Peritoneum (tissue), 1 donor: ENCODE measurements around a stretch of chr3.

GRCh38 chr3:12583161-12583509 lies 26.2 kb downstream of the MKRN2 start:
- PRO-cap = no peak

- PRO-cap = no peak
These were observed 34.3 kb downstream of the RAF1 start for GRCh38 chr3:12629549-12630077.

DNA sequence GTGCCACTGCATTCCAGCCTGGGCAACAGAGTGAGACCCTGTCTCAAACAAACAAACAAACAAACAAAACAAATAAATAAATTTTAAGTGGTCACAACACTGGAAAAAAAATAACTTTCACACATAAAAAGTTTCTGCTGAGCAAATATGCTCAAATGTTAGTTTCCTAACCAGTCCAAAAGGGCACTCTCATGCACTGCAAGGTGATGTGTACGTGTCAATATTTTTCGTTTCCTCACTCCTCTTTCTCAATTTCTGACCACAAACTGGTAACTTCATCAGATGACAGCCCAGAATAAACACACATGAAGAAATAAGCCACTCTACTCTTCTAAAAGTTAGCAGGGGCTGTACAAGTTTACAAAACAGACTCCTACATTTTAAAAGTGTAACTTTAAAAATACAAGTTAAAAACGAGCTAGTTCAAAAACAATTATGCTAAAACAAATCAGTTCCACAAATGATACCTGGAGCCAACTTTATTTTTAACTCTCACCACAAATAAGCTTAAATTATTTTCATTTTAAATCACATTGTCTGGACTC lies 16.3 kb downstream of the RAF1 start:
- PRO-cap = no peak

DNA sequence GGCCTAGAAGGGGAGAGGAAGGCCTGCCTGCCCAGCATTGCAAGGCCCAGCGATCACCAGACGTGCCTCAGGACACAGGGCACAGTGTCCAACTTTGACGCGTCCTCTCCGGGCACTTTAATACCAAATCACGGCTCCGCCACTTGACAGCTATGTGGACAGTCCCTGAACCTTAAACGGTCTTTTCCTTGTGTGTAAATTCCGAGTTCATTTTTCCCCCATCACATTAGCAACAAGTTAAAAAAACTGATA lies 418 bp upstream of the RAF1 start:
- PRO-cap = no peak

- PRO-cap = no peak
These were observed 15.6 kb upstream of the RAF1 start for GRCh38 chr3:12679512-12679926.

DNA sequence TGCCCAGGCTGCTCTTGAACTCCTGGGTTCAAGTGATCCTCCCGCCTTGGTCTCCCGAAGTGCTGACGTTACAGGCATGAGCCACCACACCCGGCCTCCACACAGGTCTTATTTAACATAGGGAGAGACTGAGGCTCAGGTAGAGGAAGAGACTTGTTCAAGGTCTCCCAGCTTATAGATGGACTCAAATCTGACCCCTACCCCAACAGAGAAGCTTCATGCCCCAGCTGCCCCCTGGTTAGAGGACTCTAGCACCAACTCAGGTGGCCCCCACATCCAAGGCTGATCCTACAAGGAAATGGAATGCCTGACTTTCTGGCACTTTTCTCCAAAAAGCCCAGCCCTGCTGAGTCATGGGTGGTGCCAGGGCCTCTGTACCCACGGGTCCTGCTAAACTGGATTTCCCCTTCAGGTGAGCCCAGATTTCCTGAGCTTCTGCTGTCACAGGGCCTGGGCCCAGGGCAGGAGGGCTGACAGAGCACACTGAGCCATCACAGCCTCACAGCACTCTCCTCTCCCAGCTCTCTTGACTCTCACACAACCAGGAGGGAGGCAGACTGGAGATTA lies 5.5 kb downstream of the TMEM40 start:
- PRO-cap = no peak

- PRO-cap = no peak
These were observed 7.8 kb downstream of the RPL32 start for GRCh38 chr3:12833196-12834315.

GRCh38 chr3:12899049-12899894 lies 57.9 kb upstream of the RPL32 start:
- PRO-cap = no peak

- PRO-cap = no peak
These were observed 59.4 kb upstream of the RPL32 start for GRCh38 chr3:12900440-12901528.

DNA sequence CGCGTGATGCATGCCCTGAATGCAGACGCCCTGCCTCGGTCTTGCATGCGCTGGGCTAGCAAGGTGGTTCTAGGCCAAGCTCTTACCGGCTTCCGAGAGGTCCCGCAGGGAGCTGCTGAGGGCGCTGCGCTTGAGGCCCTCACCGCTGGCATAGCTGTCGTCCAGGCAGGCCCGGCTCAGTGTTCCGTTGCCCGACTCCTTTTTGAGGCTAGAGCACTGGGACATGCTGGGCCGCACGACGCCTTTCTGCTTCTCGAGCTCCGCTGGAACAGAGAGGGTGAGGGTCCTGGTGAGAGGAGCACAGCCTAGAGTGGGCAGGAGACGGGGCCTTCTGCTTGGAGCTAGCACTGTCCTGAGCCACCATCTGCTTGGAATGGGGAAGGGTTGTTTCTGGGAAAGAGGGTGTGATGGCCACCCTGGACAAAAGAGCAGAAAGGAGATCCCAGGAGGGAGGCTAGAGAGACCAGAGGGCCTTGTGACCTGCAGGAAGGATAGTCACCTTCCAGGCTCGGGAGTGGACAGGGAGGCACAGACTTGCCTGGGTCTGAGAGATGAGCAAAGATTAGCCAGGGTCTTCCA lies 67.0 kb upstream of the RPL32 start:
- PRO-cap = no peak

GRCh38 chr3:12915451-12915863 lies 74.1 kb upstream of the RPL32 start:
- PRO-cap = no peak

GRCh38 chr3:12932100-12933079 lies 91.0 kb upstream of the RPL32 start:
- PRO-cap = no peak

DNA sequence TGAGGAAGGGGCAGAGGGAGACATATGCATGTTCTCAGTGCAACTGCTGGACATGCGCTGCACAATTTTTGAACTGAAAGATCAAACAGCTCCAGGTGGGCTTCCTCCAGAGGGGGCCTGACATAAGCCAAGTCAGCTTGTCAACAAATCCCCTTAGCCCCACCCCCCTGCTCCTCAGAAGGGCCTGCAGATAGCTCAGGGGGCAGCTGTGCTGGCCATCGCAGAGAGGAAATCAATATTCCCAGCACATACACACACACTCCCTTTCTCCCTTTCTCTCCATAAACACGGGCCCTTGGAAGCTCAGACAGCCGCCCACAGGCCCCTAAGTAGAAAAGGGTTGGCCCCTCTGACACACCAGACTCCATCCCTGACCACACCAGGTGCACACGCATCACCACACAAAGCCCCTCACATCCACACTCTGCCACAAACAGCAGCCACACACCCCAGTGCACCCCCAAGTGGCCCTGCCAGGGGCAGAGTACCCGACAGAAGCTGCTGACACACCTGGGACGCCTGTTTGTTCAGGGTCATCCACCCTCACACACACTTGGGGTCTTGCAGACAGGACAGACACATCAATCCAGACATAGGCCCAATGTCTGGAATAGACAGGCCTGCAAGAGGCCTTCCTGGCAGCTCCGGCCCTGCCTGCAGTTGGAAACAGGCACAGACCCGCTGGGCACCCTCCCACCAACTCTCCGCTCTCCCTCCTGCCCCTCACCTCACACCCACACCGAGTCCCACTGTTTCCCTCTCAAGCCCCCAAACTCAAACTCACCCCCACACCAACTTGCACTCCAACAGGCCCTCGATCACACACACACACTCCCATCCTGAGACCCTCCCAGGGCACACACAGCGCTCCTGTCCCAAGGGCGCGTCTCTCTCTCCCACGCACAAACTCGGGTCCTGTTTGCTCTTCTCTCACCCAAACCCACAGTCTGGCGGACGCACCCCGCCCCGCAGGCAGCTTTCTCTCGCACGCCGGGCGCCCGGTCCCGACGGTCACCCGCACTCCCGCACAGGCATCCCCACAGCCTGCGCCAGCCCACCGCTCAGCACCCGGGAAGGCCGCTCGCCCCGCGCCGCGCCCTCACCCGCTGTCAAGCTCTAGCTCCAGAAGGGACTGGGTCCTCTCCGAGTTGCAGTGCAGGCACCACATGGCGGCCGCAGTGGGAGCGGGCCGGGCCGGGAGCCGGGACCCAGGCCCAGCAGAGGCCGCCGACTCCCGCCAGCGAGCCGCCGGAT lies 106.5 kb downstream of the IQSEC1 start:
- PRO-cap = no peak

DNA sequence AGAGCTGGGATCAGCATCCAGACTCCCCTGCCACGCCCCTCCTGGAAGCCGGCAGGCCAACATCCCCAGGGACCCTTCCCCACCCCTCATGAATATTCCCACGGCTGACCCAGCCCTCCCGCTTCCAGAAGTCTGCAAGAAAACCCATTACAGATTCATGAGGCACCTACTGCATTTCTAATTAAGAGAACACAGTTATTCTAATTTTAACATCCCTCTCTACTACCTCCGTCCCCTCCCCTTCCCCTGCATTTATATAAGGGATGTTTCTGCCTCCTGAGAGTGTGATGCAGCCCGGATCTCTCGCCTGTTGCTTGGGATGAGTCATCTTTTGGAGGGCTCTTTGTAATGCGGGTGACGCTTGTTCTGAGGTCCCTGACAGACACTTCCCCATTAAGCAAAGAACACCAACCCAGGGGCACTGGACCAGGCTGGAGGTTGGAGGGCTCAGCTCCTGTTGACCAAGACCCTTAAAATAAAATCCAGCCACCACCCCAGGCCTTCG lies 118.7 kb downstream of the NUP210 start:
- PRO-cap = no peak

GRCh38 chr3:13549254-13549590 lies 297 bp downstream of the FBLN2 start:
- PRO-cap = no peak

- PRO-cap = no peak
These were observed 25.8 kb downstream of the FBLN2 start for GRCh38 chr3:13574796-13575130.

DNA sequence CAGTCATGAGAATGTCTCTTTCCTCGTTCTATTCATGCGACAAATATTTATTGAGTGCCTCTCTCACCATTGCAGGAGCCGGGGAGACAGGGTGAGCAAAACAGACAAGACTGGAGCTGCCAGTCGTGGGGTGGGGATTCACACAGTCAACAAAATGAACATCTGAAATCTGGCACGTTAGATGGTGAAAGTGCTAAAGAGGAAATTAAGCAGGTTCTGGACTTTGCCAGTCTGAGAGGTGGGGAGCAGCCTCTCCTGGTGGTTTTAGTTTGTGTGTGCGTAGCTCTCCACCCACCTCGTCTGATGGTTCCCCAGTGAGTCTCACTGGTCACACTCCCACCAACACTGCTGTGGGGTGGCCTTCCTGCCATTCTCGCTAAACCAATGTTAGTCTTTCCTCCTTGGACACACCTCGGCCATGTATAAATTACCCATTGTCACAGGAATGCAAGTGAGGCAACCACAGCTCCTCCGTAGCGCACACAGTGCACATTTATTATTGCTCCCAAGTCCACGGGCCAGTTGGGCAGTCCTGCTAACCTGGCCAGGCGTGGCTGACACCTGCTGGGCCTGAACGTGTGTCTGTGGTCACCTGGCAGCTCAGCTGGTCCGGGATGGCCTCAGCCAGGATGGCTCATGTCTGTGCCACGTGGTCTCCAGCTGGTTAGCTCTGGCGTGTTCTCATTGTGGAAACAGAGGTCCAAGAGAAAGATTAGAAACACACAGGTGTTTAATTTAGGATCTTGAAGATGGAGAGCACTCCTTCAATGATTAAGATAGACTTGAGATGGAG lies 31.6 kb downstream of the FBLN2 start:
- PRO-cap = no peak

GRCh38 chr3:13621651-13622210 lies 72.8 kb downstream of the FBLN2 start:
- PRO-cap = no peak

- PRO-cap = no peak
These were observed 88.5 kb downstream of the FBLN2 start for GRCh38 chr3:13637347-13637941.

DNA sequence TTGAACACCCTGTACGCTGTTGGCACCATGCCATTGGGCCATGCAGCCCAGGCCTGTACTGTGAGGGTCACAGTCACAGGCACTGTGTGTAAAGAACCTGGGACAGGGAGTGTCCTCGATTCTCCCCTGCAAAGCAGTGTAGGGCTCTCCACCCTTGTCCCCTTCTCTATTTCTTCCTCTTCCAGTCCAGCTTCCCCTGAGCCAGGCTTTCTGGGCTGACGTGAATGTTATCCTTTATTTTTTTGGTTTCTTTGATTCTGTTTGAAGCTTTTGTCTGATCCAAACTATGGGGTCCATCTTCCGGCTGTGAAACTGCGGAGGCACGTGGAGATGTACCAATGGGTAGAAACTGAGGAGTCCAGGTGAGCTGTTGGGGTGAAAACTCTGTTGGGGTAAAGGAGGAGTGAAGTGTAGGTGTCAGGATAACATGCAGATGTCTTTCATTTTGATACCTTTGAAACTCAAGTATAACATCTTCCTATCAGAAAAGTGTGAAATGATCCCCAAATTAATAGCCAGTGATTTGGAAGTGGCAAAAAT lies 6.5 kb downstream of the TMEM43 start:
- PRO-cap = no peak